SUDHL5 (cell line): ENCODE data around the genes CBLB and ZBED2.

GRCh38 chr3:105830255-105830702 is 38.5 kb downstream of the CBLB start:
- PRO-cap, result no peak

DNA sequence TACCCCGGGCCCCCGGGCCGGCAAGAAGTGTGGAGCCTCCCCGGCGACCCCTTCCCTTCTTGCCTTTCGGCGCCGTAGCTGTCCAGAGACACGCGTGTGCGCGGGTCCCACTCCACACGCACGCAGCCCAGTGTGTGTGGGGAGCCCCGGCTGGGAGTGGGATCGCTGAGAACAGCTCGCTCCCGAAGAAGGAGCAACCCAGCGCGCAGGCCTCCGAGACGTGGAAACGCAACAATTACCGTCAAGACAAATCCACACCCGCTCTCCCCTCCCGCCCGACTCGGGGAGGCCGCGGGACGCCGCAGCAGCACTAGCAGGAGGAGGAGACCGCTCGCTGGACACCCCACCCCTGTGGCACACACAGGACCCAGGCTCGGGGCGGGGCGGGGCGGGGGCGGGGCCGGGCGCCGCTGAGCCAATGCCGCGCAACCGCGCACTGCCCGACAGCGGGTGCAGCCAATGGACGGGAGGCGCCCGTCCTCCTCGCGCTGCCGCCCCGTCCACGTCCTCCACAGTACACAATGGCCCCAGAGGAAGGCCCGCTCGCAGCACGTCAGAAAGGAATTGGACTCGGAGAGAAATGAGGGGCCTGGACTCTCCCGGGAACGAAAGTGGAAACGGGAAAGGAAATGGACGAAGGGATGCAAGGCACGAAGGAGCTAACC is at the start of gene CBLB:
CBLB (minus strand) TSS at position 340 of the 665 bp plus-strand sequence.
- PRO-cap, result bidirectional peak, plus-strand start at position 554 of the sequence, minus-strand start at position 282 of the sequence

GRCh38 chr3:105869338-105870003 is 659 bp upstream of the CBLB start:
- PRO-cap, result bidirectional peak, plus-strand start at chr3:105869536, minus-strand start at chr3:105869390

GRCh38 chr3:105907866-105908238 is 39.0 kb upstream of the CBLB start:
- PRO-cap, result no peak

DNA sequence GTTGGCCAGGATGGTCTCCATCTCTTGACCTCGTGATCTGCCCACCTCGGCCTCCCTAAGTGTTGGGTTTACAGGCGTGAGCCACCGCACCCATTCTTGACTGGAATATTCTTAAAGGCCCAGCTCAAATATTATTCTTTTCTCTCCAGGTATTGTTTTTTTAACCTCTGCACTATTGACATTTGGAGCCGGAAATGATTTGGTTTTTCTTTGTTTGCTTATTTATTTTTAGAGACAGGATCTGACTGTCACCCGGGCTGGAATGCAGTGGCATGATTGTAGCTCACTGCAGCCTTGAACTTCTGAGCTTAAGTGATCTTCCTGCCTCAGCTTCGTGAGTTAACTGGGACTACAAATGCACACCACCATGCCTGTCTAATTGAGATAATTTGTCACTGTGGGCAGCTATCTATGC is 93.7 kb upstream of the CBLB start:
- PRO-cap, result no peak

- PRO-cap, result no peak
Measured at GRCh38 chr3:106945427-106945967, 431.7 kb upstream of the CCDC54 start.

DNA sequence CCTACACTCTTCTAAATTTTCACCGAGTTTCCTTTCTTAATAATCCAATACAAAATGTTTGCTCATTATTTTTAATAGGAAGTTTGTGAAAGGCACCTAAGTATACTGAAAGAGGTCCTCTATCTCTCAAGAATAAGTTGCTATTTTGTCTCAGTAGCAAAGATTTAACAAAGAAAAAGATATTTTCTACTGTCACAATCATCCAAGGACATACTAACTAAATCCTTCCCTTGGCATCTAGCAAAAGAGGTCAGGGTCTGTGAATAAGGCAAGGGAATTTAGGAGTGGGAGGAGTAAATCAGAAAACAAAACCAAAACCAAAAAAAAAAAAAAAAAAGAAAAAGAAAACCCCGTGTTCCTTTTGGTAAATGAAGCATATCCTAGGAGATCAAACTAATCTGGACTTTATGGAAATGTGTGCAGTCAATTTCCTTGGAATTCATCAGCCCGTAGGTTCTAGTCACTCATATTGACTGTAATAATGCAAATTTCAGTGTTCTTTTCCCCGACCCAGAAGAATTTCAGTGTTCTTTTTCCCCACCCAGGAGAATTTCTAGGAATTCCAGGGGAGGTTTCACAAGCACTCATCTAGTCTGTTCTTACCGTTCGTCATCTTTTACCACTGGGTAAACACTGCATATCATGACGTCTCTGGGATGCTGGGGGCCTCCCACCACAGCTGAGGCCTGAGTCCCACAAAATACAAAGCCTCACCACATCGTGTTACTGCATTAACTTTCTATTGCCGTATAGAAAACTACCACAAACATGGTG is 113.9 kb upstream of the CCDC54 start:
- PRO-cap, result no peak

GRCh38 chr3:107760987-107761682 is 238.4 kb downstream of the BBX start:
- PRO-cap, result no peak

- PRO-cap, result no peak
Measured at GRCh38 chr3:108046845-108047581, 43.8 kb downstream of the CD47 start.

DNA sequence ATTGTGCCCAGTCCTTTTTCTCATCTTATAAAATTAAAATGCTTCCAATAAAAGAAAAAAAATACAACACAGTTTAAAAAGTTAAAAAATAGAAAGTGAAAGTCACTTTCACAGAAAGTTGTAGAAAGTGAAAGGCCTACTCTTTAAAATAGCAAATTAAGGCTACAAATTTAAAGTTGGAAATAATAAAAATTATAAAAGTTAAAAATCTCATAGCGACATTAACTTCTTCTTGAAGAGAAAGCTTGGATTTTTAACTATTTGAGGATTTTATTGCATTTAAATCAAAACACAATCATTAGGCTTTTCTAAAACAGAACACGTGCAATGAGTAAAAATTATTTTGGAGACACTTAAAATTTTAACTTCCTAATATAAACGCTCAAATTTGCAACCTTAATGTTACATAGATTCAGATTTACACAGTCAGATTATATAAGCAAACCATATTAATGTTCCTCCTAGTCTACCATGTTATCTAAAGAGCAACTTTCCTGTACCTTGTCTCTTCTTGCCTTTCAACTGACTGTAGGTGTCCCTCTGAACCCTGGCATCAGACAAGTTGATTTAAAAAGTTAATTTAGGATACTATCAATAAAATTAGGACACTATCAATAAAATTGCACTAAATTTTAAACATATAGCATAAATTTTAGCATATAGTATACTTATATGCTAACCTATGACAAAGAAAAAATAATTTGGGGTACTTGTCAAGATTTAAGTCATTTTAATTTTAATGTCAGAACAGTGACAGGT is 35.6 kb downstream of the CD47 start:
- PRO-cap, result no peak

- PRO-cap, result no peak
Measured at GRCh38 chr3:108088459-108089094, 2.3 kb downstream of the CD47 start.

DNA sequence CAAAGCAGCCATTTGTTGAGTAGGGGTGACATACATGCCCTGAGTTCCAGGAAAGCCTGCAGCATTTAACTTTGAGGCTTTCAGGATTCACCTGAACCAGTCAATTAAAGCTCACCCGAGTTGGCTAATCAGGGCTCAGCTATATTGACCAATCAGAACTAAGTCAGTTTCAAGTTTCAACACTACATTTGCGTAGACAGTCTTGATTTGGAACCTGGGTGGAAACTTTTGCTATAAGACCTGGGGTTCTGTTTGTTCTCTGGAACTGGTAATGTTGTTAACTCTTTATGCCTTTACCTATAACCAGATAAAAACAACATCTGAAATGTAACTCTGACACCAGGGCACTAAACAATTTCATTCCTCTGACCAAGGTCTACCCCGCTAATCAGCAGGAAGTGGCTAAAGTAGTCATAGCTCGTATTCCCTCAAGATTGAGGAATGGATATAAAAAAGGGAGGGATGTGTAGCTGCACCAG is 28.2 kb upstream of the IFT57 start:
- PRO-cap, result no peak

DNA sequence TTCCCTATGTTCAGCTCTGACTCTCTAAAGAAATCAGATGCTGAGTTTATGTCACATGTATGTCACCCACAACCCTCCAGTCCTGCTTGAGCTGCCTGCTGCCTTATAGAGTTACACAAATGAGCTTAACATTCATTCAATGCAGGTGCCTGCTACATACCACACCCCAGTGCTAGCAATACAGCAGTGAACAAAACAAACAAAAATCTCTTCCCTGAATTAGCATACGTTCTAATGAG is 93.0 kb downstream of the HHLA2 start:
- PRO-cap, result no peak

GRCh38 chr3:108406846-108407364 is 103.5 kb downstream of the MYH15 start:
- PRO-cap, result no peak

GRCh38 chr3:108528931-108529358 is 18.5 kb upstream of the MYH15 start:
- PRO-cap, result no peak

GRCh38 chr3:109161417-109161704 is 24.8 kb downstream of the C3orf85 start:
- PRO-cap, result no peak

- PRO-cap, result no peak
Measured at GRCh38 chr3:109336287-109336965, 920 bp downstream of the DPPA4 start.

DNA sequence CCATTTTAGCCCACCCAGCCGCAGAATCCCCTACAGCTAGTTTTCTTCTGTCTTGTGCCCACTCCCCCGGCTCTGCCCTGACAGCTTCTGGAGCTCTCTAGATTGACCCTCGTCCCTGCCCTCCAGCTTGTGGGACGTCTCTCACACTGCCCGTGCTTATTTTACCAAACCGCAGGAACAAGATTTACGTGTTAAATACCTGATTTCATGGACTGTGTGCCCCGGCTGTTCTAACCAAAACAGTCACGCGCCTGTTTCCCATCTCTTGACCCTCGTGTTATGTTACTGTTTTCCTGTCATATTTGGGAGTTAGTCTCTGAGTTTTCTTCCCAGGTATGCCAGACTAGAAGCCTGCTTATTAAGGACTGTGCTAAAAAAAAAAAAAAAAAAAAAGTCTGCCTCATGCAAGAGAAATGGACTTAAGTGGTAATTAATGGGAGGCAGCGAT is 1.1 kb downstream of the NECTIN3 start:
- PRO-cap, result no peak

GRCh38 chr3:111133517-111134671 is 62.3 kb downstream of the NECTIN3 start:
- PRO-cap, result no peak

DNA sequence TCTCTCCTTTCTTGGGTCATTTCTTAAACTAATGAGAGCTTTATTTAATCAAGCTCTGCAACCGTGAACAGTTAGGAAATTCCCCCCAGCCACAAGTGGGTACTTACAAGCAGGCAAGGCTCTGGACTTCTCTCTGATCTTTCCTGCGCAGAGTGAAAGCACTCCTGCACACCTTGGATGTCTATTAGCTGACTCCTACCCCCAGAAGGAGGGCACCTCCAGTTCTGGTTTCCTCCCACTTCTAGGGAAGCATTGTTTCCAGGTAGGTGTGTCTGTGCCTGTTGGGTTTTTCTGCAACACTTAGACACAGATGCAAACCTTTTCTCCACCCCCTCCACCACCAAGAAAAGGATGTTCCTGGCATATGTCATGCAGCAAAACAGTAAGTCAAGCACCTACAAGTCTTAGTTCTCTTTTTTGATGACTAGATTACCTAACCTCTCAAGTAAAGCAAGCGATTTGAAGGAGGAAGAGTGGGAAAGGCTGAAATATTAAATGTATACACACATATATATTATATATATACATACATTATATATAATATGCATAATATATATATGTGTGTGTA is at the start of gene ZBED2:
ZBED2 (minus strand) TSS at position 154 of the 568 bp plus-strand sequence.
- PRO-cap, result no peak